Breast (tissue), 4 donors: ENCODE measurements around a stretch of chr17.

DNA sequence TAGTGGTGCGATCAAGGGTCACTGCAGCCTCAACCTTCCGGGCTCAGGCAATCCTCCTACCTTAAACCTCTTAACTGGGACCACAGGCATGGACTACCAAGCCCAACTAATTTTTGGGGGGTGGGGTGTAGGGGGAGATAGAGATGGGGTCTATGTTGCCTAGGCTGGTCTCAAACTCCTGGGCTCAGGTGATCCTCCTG, 41.6 kb downstream of the GPATCH8 start:
- PRO-cap, 3 experiments: no peak in any of the 3 experiments
- RRBS: no CpG with 5 or more reads among the region's 2 CpGs

DNA sequence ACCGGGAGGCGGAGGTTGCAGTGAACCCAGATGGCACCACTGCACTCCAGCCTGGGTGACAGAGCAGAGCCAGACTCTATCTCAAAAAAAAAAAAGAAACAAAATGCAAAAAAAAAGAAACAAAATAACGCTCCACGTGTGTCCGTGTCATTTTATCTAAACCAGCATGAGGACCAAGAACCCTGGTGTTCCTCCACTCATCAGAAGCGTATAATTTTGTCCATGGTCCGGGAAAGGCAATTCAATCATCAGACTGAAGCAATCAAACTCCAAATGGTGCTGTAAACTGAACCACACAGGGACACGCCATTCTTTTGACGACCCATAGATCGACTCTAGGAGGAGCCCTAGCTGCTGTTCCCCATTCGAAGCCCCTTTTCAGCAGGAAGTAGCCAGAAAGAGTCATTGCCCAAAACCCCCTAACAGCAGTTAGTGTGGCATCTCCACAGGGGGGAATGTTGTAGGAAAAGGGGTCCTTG, 8.1 kb upstream of the GPATCH8 start:
- PRO-cap, 3 experiments: no peak in any of the 3 experiments
- RRBS: no CpG with 5 or more reads among the region's 11 CpGs

DNA sequence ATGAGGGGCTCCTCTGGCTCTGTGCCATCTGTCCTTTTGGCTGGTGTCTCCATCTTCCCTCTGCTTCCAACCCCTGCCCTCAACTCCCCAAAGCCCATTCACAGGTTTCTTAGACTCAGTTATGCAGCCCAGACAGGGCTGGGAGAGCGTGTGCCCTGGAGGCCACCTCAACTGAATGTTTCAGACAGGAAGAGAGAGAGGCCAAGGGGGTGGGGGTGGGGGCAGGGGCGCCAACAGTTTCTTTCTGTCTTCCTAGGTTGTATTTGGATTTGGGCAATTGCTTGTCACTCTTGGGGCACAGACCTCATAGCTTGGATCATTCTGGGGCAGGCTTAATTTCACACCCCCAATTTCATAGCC, 14.9 kb upstream of the FZD2 start:
- PRO-cap, 3 experiments: no peak in any of the 3 experiments
- RRBS: no CpG with 5 or more reads among the region's 2 CpGs

GRCh38 chr17:44552635-44552828, 4.8 kb upstream of the FZD2 start:
- PRO-cap, 3 experiments: no peak in any of the 3 experiments
- RRBS: no CpG with 5 or more reads among the region's 4 CpGs

DNA sequence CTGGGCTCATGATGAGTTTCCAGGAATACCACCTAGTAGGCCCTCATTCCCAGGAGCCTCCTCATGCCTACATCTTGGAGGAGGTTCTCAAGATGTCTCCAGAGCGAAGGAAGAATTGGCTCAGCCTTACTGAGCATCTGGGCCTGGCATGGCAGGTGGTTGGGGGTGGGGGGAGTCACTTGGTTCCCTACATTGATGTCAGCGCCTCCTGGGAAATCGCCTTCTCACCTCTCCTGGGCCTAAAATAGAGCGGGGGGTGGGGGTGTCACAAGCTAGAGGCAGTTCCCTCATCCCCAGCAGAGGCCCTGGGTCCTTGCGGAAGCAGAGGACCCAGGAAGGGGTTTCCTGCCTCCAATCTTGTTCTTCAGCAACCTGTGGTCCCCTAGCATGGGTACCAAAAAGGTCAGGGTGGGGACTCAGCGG, 1.2 kb upstream of the ADAM11 start:
- PRO-cap, 3 experiments: no peak in any of the 3 experiments
- RRBS: no CpG with 5 or more reads among the region's 6 CpGs

DNA sequence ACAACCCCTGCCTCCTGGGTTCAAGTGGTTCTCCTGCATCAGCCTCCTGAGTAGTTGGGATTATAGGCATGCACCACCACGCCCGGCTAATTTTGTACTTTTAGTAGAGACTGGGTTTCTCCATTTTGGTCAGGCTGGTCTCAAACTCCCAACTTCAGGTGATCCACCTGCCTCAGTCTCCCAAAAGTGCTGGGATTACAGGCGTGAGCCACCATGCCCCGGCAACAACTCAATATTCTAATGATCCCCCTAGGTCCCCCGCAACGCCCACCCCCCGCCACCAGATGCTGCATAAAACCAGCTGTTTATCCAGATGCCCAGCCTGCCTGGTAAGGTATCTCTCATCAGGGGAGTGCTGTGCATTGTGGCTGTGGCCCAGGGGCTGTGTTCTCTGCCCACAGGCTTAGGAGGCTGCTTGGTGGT, 1.2 kb downstream of the HIGD1B start:
- PRO-cap, 3 experiments: no peak in any of the 3 experiments
- RRBS: no CpG with 5 or more reads among the region's 7 CpGs

GRCh38 chr17:44900887-44901263, 1.3 kb downstream of the CCDC103 start:
- PRO-cap, 3 experiments: no peak in any of the 3 experiments
- RRBS: no CpG with 5 or more reads among the region's 3 CpGs

DNA sequence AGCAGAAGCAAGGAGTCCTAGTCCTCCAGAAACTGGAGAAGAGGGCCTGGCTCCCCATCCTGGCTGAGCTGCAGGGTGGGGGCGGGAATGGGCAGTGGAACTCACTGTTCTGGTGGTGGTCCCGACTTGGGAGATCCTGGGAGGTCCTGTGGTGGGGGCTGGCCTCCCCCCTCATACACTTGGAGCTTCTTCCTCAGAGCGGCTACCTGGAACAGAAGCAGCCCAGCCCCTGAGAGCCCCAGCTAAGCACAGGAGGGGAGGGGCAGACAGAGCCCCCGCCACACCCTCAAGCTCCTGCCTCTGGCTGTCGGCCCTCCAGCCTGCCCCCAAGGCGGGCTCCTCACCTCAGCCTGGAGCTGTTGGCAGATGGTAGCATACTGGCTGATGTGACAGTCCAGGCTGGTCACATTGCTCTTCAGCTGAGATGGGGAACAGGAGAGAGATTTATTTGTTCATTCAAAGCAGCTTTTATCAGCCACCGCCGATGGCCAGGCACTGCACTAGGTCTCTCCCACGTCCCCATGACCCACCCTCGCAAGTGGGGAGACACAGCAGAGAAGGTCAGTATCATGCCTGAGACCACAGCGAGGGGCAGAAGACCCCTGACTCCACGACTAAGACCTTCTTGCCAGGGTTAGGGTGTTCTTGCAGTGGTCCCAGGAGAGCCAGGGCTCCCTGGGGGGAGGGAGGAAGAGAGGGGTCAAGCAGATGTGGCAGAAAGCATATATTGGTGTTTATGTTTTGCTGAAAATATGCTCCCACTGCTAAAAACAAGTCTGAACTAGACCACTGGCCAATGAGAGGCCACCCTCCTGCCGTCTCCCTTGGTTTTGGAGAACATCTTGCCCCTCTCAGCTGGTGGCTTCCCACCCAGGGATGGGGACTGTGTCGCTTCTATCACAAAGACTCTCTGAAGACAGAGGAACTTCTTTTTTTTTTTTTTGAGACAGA, 14.7 kb downstream of the KIF18B start:
- PRO-cap, 3 experiments: no peak in any of the 3 experiments
- RRBS: no CpG with 5 or more reads among the region's 14 CpGs

DNA sequence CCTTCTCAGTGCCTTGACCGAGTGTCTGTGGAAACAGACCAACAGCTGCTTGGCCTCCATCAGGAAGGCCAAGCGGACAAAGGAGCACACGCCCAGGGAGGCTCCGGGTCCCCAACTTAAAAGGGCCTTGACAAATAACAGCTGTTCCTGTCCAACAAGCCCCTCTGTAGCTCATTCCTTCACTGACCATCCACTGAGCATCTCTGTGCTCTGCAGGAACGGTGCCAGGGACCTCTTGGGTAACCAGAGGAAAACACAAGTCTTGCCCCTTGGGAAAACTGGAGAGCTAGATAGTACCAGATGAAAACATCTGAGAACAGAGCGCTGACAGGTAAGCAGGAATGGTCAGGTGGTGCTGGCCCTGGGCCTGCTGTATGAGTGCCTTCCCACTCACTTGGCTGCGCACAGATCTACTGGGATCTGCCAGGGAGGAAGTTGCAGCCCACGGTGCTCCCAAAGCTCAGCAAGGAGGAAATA, 12.7 kb downstream of the DCAKD start:
- PRO-cap, 3 experiments: peak in 3 of 3 experiments; most common plus-strand start position 405 of the sequence (in 3)
- RRBS: 45% methylated on average over 3 of the region's 8 CpGs

DNA sequence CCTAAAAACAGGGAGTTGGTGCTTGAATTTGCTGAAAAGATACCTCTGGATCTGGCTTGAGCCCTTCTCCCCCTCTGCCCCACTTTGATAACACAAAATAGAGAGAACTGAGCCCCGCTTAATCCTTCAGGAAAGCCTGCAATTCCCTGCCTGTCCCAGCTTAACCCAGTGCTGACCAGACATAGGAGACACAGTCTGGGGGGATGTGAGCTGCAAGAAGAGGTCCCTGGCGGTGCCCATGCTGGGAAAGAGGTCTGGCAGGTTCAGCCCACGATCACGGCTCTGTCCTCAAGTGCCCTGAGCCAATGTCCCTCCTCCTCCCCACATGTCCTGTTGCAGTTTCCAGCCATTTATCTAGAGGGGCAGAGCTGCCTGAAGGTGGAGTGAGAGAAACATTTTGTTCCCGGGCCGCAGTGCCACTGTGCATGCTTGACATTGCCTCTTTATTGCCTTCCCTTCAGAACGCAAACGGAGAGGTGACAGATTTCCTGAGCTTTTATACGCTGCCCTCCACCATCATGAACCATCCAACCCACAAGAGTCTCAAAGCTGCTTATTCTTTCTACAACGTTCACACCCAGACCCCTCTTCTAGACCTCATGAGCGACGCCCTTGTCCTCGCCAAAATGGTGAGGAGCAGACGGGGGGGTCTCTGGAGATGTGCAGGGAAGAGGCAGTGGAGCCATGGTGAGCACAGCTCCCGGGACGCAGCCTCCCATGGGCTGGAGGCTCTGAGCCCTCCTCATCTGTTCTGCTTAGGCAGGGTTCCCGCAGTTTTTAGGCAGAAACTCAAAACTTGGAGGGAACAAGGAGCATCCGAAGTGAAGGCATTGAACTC, 28.8 kb downstream of the PLCD3 start:
- PRO-cap, 3 experiments: no peak in any of the 3 experiments
- RRBS: no CpG with 5 or more reads among the region's 18 CpGs

DNA sequence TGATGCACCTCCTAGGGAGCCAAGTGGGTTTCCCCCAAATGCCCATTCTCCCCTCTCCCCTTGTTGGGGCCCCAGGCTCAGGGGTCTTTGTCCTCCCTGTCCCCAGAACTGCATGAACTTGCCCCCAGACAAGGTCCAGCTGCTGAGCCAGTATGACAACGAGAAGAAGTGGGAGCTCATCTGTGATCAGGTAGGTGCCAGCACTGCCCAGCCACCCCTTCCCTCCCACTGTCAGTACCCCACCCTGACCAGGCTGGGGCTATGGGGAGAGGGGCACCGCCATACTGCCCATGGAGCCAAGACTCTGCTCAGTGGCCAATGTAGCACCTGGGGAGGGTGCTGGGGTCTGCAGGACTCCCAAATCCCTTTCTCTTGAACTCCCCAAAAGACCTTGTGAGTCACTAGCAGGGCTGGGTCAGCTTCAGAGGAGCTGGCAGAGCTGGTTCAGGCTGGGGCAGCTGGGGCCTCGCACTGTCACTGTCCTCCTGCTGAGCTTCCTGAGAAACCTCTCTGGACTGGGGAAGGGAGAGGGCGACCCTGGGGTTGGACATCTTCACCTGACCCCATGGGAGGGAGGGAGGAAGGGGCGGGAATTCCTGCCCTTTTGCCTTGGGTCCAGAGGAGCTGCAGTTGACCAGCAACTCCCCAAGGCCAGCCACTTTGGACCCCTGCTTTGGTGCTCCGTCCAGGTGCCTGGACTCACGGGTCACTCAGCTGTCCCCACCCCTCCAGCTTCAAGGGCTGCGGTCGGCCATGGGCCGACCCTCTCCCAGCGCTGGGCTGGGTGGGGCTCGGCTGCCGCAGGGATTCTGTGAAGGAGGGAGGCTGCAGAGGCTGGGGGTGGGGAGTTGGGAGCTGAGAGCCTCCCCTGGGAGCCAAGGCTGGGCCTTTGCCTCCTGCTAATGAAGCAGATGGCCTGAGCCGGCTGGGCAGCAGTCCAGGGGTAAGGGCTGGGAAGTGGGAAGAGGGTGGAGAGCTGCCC, 9.1 kb downstream of the FMNL1 start:
- PRO-cap, 3 experiments: no peak in any of the 3 experiments
- RRBS: no CpG with 5 or more reads among the region's 14 CpGs

DNA sequence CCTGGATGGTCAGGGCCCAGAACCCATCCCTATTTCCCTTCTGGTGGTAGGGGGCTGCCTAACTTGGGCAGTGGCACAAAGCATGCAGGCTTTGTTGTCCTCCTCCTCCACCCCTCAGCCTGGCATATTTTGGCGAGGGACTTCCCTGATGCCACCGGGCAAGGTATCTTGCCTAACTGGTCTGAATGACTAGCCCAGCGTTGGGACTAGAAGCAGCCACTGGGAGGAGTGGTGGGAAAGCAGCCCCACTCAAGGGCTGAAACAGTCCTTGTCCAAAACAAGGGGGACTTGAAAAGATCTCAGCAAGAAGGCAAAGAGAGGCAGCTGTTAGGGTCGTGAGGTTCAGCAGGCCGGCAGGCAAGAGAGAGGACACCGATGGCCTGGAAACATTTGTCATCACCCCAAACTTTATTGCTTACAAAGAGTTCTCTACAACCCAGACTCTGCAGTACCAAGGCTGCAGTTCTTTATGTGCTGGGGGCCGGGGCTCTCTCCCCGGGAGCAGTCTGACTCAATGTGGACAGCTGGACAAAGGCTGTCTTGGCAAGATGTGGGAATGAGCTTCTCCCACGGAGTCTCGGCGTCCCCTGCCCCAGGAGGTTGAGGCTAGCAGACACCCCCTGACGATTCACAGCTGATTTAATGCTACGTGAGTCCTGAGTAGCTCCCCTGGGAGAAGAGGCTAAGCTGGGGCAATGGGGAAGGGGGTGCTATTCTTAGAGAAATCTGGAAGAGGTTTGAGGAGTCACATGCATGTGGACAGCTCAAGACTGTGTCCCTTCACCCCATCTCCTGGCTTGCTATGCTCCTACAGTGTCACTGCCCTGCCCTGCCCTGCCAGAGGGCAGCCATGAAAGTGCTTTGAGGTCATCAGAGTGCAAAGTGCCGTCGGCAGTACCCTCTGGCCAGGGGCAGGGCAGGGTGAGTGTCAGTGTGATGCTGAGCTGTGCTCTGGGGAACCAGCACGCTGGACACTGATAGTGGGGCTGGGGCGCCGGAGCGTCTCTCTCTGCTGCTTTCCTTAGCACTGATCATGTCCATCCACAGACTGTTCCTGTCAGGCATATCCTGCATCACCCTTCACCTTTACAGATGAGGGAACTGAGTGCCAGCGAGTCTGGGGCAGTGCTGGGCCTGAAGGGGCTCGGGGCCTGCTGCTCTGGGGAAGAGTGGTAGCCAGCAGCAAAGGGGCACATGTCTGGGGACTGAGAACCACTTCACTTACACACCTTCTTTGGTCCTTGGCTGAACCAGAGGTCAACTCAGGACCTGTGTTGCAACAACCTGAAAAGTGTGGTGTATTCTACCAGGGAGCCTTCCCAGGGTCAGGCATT, 1.3 kb upstream of the SPATA32 start:
- PRO-cap, 3 experiments: peak in 1 of 3 experiments; most common minus-strand start position 118 of the sequence (in 1)
- RRBS: no CpG with 5 or more reads among the region's 21 CpGs

- PRO-cap, 3 experiments: no peak in any of the 3 experiments
- RRBS: no CpG with 5 or more reads among the region's 16 CpGs
Measured at GRCh38 chr17:45445696-45446612, 13.3 kb upstream of the ARHGAP27 start.

DNA sequence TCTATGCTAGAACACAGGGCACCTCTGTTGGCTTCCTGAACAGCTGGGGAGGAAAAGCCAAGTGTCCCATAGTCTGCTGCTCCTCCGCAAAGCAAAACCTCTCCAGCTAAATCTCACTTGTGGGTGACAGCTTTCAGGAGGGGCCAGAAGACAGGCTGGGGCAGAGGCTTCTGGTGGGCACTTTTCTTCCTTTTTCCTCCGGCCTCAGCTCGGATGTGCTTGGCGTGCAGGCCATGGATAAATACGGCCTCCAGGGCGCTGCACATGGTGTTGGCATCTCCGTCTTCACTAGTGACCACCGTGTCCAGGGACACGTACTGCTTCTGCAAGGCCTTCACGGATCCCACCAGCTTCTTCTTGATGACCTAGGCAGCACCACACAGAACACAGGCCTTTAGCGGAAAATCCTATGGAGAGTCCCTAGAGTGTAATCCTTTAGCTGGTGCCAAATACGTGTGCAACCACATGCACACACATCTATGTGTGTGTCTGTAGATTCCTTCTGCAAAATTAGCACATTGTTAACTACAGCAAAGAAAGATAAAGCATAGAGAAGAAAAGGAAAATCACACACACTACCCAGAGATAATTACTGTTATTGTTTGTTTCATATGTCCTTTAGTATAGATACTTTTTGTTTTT, 12.6 kb downstream of the PLEKHM1 start:
- PRO-cap, 3 experiments: no peak in any of the 3 experiments
- RRBS: no CpG with 5 or more reads among the region's 12 CpGs

DNA sequence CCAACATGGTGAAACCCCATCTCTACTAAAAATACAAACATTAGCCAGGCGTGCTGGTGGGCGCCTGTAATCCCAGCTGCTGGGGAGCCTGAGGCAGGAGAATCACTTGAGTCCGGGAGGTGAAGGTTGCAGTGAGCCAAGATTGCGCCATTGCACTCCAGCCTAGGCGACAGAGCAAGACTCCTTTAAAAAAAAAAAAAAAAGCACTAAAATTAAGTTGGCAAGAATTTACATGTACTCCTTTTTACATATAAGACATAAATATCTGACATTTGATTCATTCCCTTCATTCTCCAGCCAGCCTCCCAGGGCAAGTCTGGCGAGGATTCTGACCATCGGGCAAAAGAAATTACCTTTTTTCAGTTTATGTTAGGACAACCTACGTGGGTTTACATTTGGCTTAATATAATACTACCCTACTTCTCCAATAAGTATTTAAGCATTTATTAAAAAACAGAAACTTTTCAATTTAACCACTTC, 92.3 kb upstream of the PLEKHM1 start:
- PRO-cap, 3 experiments: no peak in any of the 3 experiments
- RRBS: no CpG with 5 or more reads among the region's 8 CpGs

- PRO-cap, 3 experiments: no peak in any of the 3 experiments
- RRBS: no CpG with 5 or more reads among the region's 5 CpGs
Measured at GRCh38 chr17:45870056-45870472, 24.3 kb upstream of the MAPT start.

- PRO-cap, 3 experiments: no peak in any of the 3 experiments
- RRBS: no CpG with 5 or more reads among the region's 2 CpGs
Measured at GRCh38 chr17:46072971-46073435, 74.0 kb downstream of the STH start.

- PRO-cap, 3 experiments: no peak in any of the 3 experiments
- RRBS: no CpG with 5 or more reads among the region's 3 CpGs
Measured at GRCh38 chr17:46117043-46117530, 76.1 kb downstream of the KANSL1 start.

DNA sequence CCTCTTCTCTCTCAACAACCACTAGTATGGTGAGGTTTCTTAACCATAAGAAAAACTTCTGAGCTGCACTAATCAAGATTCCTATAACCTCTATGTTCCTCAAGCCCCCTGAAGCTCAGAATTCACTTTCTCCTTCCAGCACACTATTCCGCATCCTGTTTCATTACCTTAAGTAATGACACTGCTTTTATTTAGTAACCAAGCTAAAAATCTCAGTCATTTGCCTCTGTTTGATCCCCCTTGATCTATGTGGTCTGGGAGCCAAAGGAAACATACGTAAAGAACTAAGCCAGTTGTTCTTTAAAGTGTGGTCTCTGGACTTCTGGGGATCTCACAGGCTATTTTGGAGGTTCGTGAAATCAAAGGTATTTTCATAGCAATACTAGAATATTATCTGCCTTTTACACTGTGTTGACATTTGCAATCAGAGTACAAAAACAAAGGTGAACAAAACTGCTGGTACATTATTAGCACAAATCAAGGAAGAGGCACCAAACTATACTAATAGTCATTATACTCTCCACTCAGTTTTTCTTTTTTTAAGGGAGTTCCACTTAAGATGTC, 19.9 kb downstream of the KANSL1 start:
- PRO-cap, 3 experiments: no peak in any of the 3 experiments
- RRBS: no CpG with 5 or more reads among the region's 3 CpGs

GRCh38 chr17:46579817-46580135, 285 bp upstream of the ARL17A start:
- PRO-cap, 3 experiments: no peak in any of the 3 experiments
- RRBS: no CpG with 5 or more reads among the region's 23 CpGs